Measurements from ENCODE around the genes FREY1 and DGKZ.

DNA sequence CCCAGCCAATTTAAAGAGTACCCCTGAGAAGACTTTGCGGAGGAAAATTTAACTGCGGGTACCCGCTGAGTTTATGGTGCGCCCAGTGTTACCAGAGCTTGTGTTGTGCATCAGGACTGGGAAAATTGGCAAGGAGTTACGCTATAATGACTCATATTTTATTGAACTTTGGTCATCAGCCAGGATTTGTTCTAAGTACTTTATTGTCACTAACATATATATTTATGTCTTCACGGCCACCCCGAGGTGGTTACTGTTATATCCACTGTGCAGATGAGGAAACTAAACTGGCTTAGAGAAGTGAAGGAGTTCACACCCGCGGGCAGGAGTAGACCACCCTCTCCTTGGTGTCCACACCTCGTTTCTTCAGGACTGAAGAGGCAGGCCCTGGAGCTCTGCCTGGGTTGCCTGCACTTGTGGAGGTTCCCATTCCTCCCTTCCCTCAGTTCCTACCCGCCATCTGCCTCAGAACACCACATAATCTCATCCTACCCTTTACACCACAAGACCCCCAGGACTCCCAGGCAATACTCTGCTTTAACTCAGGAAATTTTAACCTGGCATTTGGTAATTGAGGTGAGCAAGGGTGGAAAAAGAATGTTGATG is 754 bp downstream of the ACCS start:
- PRO-cap, 3 experiments = peak in 1 of 3 experiments; most common minus-strand start position 127 of the sequence (in 1)
- RAMPAGE, long total RNA = no peak
- RRBS, 2 experiments = no CpG with 5 or more reads among the region's 11 CpGs

DNA sequence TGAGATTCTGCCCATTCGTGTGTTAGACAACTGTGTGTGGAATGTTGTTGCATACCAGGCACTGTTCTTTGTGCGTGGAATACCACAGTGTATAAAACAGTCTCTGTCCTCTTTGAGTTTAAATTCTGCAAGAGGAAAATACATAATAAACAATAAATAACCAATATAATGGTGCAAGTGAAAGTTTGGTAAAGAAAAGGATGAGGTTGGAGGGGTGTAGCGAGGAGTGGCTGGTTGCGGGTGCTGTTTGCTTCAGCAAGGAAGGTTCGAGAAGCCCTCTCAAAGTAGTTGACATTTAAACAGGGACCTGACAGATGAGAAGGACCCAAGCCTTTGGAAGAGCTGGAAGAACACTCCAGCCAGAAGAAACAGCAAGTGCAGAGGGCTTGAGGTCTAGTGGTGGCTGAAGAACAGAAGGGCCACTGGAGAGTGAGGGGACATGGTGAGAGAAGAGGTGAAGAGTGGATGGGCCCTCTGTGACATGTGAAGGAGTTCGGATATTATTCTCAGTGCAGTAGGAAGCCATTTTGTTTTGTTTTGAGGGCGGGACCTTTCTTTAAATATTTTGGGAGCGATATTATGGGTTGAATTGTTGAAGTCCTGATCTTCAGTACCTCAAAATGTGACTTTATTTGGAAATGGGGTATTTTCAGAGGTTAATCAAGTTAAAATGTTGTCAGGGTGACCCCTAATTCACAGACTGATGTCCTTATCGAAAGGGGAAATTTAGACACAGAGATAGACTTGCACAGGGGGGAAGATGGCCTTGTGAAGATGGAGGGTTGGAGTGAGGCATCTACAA is 79.9 kb downstream of the ALX4 start:
- PRO-cap, 3 experiments = no peak in any of the 3 experiments
- RAMPAGE, long total RNA = no peak
- RRBS, 2 experiments = no CpG with 5 or more reads among the region's 9 CpGs

DNA sequence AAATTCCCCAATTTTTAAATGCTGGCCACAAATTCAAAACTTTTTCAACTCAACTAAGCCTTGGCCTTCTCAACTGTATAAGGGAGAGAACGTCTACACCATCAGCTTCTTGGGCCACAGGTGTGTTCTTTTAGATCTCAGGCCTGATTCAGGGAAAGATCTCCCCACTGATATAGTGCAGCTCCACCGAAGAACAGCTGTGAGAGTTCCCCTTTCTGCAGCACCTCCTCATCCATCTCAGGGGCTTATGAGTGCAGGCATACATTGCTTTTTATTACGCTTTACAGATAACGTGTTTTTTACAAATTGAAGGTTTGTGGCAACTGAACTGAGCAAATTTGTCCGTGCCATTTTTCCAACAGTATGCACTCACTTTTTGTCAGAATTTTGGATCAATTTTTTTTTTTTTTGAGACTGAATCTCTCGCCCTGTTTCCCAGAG is 8.0 kb upstream of the CD82 start:
- PRO-cap, 3 experiments = no peak in any of the 3 experiments
- RAMPAGE, long total RNA = no peak
- RRBS, 2 experiments = no CpG with 5 or more reads among the region's 6 CpGs

GRCh38 chr11:44559168-44559501 is 6.3 kb upstream of the CD82 start:
- PRO-cap, 3 experiments = no peak in any of the 3 experiments
- RAMPAGE, long total RNA = no peak
- RRBS, 2 experiments = no CpG with 5 or more reads among the region's 4 CpGs

DNA sequence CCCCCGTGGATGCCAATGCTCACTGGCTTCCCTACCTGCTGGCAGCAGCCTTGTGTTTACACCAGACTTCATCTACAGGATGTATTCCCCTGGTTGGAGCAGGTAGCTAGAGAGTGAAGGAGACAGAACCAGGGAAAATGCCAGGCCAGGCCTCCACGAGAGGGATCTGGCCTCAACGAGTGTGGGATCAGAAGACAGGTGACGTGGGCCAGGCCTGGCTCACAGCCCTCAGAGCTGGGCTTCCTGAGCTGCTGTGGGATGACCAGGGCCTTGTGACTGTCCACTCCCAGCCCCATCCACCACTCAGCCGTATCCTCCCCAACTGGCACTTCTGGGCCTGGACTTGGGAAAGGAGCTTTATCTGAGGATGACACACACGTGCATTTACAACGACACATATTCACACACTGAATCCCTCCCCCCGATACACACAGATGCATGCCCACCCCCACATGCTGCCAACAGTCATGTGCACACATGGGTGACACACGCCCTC is 93.2 kb downstream of the TP53I11 start:
- PRO-cap, 3 experiments = no peak in any of the 3 experiments
- RAMPAGE, long total RNA = no peak
- RRBS, 2 experiments = no CpG with 5 or more reads among the region's 9 CpGs

- PRO-cap, 3 experiments = no peak in any of the 3 experiments
- RAMPAGE, long total RNA = no peak
- RRBS, 2 experiments = under 1 to 2% methylated on average over 7 of the region's 19 CpGs
These were observed 460 bp upstream of the PRDM11 start for GRCh38 chr11:45145997-45146360.

- PRO-cap, 3 experiments = no peak in any of the 3 experiments
- RAMPAGE, long total RNA = no peak
- RRBS, 2 experiments = 1% methylated on average over 16 of the region's 21 CpGs
These were observed 942 bp downstream of the PRDM11 start for GRCh38 chr11:45147434-45147728.

GRCh38 chr11:45178853-45179576 is 32.6 kb downstream of the PRDM11 start:
- PRO-cap, 3 experiments = no peak in any of the 3 experiments
- RAMPAGE, long total RNA = no peak
- RRBS, 2 experiments = no CpG with 5 or more reads among the region's 8 CpGs

GRCh38 chr11:45209613-45211020 is 63.7 kb downstream of the PRDM11 start:
- PRO-cap, 3 experiments = peak in 2 of 3 experiments; most common plus-strand start chr11:45210127 (in 2)
- RAMPAGE, long total RNA = no peak
- RRBS, 2 experiments = 2 to 5% methylated on average over 1 to 3 of the region's 40 CpGs

GRCh38 chr11:45851927-45852511 is 4.7 kb downstream of the CRY2 start:
- PRO-cap, 3 experiments = peak in 1 of 3 experiments; most common minus-strand start chr11:45852147 (in 1)
- RAMPAGE, long total RNA = no peak
- RRBS, 2 experiments = no CpG with 5 or more reads among the region's 1 CpG

DNA sequence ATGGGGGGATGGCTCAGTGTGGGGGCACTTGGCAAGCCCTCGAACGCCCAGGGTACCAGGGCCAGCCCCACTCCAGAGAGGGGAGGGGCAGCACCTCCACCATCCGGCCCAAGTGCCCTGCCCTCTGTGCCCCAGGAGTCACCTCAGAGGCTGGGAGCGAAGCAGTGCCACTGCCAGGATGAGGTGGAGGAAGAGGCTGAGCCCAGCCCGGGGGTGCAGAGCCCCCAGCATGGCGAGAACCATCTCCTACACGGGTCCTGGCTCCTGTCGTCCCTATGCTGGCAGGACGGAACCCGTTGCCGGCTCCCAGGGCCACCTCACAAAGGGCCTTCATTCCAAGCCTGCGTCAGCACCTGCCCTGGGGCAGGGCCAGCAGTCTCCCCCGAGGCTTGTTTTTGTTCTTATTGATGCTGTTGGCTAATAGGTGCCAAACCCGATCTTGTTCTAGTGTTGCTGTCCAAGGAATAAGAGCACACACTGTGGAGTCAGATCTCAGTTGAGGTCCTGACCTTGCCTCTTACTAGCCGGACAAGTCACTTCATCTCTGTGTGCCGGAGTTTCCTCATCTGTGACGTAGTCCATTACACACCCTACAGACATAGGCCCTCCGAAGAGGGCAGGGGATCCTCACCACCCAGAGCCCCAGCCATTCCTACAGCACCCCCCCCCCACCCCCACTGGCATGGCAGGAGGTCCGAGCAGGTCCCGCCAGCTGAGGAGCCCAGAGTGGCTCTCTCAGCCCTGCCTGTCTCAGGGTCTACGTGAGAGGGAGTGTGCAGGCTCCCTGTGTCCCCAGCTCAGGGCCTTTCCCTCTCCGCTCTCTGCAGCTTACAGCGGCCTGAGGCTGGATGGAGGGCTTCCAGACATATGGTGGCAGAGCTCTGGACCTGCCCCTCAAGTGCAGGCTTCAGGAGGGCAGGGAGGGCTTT is at the start of gene FREY1:
Gene FREY1, minus strand, starts transcription at position 269 of the 929 bp plus-strand sequence.
- PRO-cap, 3 experiments = no peak in any of the 3 experiments
- RAMPAGE, long total RNA = no peak
- RRBS, 2 experiments = 49 to 50% methylated on average over 7 of the region's 23 CpGs

GRCh38 chr11:45919971-45920502 is 2.4 kb upstream of the PEX16 start:
- PRO-cap, 3 experiments = no peak in any of the 3 experiments
- RAMPAGE, long total RNA = no peak
- RRBS, 2 experiments = no CpG with 5 or more reads among the region's 5 CpGs

DNA sequence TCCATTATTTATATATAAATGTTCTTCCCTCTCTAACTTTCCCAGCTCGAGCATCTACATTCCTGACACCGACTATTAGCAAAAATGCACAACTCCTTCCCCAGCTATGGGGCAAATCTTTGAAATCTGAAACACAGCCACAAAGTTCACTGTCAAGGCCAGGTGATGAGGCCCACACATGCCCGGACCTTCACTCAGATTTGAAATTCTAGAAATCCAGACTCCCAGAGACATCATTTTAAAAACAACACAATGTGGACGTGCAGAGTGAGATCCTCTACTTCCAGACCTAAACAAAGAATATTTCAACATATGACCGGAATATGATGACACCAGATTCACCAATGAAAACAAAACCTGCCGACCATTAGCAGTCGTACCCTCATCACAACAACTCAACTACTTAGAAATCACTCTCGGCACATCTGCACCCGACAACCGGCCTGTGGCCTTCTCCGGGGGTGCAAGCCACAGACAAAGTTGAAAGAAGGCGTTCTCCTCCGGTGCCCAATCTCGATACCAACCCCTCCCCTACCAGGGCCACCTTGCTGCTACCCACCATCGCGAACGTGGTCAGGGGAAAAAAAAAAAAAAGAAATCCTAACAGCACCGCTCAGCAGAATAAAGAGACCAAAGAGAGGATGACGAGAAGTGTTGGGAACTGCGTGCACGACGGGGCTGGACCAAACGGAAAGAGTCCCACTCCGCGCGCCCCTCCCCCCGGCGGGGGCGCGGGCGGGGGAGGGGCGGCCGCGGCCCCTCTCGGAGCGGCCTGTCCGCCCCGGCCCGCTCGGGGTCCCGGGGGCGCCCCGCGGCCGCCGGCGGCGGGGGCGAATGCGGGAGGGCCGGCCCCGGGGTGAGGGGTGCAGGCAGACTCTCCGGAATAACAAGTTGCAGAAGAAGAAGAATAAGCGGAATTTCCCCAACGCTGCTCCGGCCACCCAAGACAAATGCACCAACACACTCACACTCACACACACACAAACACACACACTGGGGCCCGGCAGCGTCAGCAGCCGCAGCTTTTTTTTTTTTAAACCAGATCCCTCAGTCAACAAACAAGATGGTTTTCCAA is 1.8 kb downstream of the PHF21A start:
- PRO-cap, 3 experiments = peak in 3 of 3 experiments; most common plus-strand start position 413 of the sequence (in 1); most common minus-strand start position 689 of the sequence (in 2)
- RAMPAGE, long total RNA = no peak
- RRBS, 2 experiments = 2% methylated on average over 23 of the region's 59 CpGs

- PRO-cap, 3 experiments = no peak in any of the 3 experiments
- RAMPAGE, long total RNA = no peak
- RRBS, 2 experiments = no CpG with 5 or more reads among the region's 5 CpGs
These were observed 6.0 kb upstream of the PHF21A start for GRCh38 chr11:46127130-46127705.

- PRO-cap, 3 experiments = peak in 2 of 3 experiments; most common plus-strand start chr11:46238448 (in 1); most common minus-strand start chr11:46238280 (in 1)
- RAMPAGE, long total RNA = no peak
- RRBS, 2 experiments = 1 to 3% methylated on average over 32 of the region's 67 CpGs
These were observed 39.2 kb upstream of the CREB3L1 start for GRCh38 chr11:46238088-46238926.

GRCh38 chr11:46250252-46250812 is 27.1 kb upstream of the CREB3L1 start:
- PRO-cap, 3 experiments = no peak in any of the 3 experiments
- RAMPAGE, long total RNA = no peak
- RRBS, 2 experiments = no CpG with 5 or more reads among the region's 3 CpGs

DNA sequence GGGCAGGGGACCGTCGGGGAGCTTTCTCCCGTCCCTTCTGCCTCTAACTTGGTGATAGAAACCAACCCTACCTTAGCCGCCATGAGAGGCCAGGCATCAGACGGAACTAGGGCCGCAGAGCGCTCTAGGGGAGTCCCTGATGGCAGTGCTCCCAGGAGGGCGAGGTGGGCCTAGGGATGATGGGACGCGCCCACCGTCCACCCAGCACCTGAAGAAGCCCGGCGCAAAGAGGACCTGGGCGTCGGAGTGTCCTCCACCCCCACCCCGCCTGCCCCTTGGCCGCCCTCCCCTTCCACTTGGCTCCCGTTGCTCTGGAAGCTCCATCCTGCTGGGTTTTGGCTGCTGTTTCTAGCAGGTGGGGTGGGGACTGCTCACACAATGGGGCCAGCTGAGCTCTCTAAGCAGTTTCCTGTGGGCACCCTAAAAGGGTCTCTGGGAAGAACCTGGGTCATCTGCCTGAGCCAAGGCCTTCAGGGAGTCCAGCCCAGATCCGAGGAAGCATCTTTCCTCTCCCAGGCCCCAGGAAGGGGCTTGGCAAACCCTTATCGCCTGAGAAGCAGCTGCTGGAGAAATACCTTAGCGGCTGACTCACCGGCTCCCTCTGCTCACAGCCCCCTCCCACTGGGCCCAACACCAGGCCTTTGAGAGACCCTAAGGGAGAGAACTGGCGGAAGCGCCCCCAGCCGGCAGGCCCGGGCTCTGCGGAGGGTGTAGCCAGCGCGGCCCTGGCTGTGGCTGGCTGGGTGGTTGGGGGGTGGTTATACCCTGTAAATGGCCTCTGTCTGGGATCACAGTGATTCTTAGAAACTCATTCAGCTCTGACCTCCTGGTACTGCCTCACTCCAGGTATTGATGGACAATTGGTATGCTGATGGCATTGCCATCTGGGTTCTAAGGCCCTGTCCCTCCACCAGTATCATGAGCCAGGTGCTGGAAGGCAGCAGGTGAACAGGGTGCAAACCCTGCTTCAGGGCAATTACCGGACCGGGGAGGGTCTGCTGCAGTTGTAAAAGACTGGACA is 19.3 kb downstream of the CREB3L1 start:
- PRO-cap, 3 experiments = no peak in any of the 3 experiments
- RAMPAGE, long total RNA = no peak
- RRBS, 2 experiments = 17 to 27% methylated on average over 4 of the region's 31 CpGs

DNA sequence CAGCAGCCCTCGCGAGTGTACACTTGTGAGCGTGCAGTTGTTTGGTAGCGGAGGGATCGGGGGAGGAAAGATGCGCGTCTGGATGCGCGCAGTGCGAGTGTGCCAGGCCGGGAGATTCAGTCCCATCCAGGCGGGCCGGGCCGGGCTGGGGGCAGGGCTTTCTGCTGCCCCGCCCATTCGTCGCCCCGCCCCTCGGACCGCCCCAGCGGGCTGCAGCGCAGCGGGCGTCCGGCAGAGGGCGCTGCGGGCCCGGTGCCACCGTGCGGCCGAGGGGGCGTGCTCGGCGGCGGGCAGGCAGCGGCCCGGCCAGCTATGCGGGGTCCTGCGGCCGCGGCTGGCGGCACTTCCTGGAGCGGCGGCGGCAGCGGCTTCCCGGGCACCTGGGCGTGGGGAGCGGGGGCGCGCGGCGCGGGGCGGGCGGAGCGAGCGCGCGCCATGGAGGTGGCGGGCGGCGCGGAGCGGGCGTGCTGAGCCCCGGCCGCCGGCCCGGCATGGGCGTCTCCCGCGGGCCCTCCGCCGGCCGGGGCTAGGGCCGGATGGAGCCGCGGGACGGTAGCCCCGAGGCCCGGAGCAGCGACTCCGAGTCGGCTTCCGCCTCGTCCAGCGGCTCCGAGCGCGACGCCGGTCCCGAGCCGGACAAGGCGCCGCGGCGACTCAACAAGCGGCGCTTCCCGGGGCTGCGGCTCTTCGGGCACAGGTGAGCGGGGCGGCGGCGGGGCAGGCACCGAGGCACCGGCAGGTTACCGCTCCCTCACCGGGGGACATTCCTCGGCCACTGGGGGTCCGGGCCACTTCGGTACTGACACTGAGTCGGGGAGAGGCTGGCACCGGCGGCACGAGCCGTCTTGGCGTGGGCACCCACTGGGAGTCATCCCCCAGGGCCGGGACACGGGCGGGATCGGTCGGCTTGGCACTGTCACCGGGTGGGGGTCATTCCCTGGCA is at the start of gene DGKZ:
Gene DGKZ, plus strand, starts transcription at position 340 of the 943 bp plus-strand sequence.
- PRO-cap, 3 experiments = peak in 3 of 3 experiments; most common plus-strand start position 420 of the sequence (in 3); most common minus-strand start position 99 of the sequence (in 2)
- RAMPAGE, long total RNA = no peak
- RRBS, 2 experiments = 2% methylated on average over 55 to 59 of the region's 127 CpGs

DNA sequence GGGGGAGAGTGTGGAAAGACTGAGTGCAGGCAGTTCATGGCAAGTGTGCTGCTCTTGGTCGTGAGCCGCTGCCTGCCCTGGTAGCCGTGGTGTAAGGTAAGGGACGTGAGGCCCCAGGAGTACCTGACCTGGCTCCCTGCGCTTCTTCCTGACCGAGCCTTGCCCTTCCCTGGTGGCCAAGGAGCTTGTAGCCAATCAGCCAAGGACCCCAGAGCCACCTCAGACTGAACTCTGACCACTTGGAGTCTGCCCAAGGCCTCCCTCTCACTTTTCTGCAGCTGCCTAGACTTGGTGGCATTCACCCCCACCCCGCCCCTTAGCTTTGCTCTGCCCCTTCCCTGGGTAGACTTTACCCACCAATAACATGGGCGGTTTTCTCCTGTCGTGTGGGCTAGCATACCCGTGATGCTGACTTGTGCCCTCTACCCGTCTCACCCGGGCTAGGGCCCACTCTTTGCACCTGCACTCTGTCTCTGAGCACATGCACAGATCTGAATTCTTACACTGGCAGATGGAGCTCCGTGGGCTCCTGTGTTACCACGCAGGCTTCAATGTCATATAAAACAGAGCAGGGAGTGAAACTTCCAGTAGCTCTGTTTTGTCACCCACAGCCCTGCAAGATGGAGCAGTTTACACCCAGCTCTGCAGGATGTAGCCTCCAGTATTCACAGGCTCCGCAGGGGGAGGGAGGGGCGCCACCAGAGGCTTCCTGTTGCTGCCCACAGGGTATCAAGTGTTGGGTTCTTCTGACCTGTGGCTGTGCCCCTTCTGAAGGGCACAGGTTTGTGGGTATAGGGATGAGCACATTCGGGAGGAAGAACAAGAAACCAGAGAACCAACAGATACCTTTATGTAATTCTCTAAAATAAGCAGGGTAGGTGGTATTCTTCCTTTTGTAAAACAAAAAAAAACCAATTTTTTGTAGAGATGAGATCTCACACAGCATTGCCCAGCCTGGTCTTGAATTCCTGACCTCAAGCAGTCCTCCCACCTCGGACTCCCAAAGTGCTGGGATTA is 1.7 kb downstream of the DGKZ start:
- PRO-cap, 3 experiments = no peak in any of the 3 experiments
- RAMPAGE, long total RNA = no peak
- RRBS, 2 experiments = no CpG with 5 or more reads among the region's 18 CpGs

- PRO-cap, 3 experiments = peak in 2 of 3 experiments; most common plus-strand start chr11:46363122 (in 1); most common minus-strand start chr11:46363062 (in 1)
- RAMPAGE, long total RNA = no peak
- RRBS, 2 experiments = 7 to 16% methylated on average over 5 of the region's 27 CpGs
These were observed 15.6 kb downstream of the DGKZ start for GRCh38 chr11:46362561-46363564.

All from skeletal muscle tissue (tissue), 7 donors.